BE2C (cell line): ENCODE results near the genes GFPT1 and ANXA4.

GRCh38 chr2:68505602-68506303 lies 38.4 kb downstream of the APLF start:
- RRBS = no CpG with 5 or more reads among the region's 2 CpGs

DNA sequence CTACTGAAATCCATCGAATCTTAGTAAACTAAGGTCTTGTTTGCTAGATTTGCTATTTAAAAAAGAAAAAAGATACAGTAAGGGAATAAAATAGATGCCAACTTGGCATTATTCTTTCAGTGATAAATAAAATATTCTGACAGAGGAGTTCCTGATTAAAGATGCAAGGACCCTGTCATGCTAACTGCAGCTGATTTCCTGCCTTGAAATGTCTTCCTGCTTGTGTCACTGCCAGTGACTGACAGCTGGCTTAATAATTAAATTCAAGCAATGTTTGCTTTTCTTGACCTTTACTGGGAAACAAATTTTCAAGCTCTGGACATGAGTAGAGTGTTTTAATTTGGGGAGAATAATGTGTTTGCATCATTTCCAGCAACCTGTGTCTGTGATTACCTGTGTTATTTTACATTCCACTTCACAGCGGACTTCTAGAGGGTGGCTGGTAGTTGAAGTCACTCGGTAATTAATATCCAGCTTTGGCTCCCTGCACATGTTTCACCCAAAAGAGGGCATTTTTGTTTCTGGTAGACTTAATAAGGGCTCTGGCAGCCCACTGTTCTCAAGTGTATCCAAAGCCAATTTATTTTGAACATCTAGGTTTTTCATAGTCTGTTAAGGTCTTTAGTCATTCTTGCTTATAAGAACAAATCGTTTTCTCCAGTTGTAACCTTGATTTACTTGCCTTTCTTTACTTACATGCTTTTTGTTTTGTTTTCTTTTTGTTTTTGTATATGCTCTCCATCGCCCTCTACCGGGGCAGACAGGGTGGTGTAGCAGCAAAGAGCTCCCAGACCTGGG lies 48.6 kb upstream of the PROKR1 start:
- RRBS = no CpG with 5 or more reads among the region's 6 CpGs

DNA sequence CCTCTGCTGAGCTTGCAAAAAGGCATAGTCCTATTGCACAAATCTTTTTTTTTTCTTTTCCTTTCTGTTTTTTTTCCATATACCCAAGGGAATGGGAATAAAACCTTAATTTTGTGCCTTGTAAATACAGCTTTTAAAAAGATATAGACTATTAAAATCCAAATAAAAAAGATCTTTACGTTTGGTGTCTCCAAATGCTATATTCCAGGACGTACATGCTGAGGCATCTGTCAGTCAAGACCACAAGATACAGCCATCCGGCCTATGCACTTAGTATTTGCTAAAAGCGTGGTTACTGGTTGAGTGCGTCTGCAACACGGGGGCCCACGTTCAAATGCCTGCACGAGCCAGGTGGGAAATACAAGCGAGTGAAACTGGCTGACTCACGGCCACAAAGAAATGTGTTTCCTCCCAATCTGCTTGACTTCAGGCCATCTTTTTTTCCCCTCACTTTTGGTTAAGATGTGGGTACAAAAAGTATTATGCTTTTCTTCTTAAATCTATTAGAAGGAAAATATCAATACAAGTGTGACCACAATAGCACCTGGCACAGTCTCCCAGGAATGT lies 7.7 kb upstream of the ARHGAP25 start:
- RRBS = no CpG with 5 or more reads among the region's 10 CpGs

GRCh38 chr2:68764357-68765187 lies 30.0 kb downstream of the ARHGAP25 start:
- RRBS = no CpG with 5 or more reads among the region's 6 CpGs

DNA sequence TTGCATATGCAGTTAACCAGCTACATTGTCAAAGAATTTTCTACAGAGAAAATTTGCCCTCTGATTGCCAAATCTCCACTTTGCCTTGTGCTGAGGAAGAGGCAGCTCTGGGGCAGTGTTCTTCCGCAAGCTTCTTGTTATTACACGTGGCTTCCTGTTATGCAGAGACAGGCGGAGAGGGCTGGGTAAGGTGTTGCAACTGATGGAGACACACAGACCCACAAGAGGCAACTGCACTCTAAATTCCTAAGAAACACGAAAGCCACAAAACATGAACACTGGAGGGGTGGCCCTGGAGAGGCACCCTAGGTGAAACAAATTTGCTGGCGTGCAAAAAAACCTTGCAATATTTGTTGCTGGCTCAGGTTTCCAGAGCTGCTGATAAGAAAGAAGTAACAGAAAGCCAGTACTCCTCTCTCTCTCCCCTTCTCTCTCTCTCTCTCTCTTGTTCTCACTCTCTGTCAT lies 31.7 kb downstream of the ARHGAP25 start:
- RRBS = no CpG with 5 or more reads among the region's 5 CpGs

DNA sequence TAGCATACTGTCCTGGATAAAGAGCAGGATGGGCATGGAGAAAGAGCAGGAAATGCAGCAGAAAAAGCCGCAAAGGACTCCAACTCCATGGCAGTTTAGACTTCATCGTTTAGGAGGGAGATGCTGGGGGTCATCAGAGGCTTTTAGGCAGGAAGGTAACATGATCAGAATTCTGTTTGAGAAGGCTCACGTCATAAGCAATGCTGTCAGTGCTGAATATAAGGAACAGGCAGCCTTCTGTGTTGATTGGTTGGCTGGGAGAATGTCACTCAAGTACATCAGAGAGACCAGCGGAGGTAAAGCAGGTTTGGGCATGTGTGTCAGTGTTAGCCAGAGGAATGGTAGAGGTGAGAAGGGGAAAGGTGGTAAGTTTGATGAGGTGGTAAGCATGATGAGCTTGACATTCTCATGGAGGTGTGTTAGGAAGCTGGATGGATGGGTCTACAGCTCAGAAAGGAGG lies 35.3 kb downstream of the ARHGAP25 start:
- RRBS = no CpG with 5 or more reads among the region's 4 CpGs

DNA sequence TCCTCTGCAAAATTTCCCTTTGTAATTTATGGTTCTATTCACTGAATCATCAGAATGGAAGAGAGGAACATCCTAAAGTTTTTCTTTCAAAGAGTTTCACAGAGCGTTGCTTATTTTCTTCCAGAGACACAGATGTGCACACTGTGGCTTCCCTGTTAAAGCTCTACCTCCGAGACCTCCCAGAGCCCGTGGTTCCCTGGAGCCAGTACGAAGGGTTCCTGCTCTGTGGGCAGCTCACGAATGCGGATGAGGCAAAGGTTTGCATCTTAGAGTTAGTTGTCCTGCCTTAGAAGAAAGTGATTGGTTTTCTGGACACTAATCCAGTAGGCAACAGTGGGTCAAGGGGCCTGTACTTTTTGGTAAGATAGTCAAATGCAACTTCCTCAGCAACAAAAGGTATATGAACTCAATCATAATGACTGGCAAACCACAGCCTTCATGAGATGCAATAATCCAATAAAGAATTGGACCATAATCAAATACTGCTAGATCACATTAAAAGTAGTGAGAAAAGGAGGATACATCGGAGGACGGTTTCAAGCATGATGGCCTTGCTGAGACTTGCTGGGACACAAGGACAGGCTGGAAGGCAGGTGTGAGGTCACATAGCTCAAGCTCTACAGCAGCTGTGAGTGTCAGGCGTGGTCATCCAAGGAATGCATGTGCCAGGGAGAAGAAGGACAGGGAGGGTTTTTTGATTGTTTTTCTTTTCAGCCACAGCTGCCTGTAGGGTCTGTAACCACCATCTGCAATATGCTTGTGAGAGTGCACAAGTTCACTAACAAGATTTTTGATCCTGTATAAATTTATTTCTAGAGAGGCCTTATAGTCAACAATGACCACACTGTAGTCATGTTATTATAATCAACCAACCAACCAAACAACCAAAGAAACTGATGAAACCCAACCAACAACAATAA lies 57.8 kb downstream of the BMP10 start:
- RRBS = no CpG with 5 or more reads among the region's 9 CpGs

DNA sequence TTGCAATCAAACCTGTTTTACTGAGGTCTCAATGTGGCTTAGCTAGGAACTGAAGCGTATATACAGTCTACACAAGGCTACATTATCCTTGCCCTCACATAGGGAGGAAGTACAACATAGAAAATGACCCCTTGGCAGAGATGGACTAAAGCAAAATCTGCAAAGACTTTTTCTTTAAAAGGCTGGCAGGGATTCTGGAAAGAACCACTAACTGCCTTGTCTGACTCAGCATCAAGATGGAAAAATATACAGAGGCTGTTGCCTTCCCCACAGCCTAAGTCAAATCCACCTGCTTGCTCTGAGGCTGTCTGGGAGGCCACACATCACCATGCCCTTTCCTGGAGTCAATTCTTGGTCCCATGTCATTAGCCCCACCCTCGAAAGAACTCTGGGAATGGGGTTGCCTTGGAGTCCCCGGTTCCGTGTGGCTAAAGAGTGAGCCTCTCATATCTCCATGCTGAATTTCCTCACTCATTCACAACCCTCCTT lies 39.6 kb downstream of the BMP10 start:
- RRBS = no CpG with 5 or more reads among the region's 4 CpGs

DNA sequence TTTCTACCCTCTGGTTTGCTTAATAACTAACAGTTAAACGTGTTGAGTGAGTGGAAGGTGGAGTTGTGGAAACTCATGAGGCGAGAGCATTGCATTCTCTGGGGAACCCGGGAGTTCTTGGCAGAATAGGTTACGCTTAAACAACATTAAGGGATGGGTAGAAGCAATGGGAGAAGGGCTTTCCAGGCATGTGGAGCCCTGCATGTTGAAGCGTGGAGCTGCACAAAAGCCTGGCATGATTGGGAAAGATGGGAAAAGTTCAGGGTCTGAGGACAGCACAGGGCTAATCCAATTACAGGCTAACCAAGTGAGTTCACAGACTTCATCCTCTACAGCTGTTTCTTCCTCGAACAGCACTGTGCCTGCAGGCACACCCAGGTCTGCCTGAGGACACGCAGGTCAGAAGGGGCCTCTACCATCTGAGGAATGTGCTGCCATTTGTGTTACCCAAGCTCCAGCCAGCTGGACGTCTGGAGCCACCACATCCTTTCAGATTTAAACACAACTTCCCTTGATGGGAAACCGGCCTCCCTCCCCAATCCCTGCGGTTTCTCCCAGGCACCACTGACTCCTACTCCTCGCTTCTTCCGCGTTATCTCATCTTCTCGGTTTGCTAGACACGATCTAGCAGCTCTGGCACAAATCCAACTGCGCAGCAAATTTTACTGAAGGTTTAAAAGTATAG lies 164.2 kb downstream of the ANTXR1 start:
- RRBS = no CpG with 5 or more reads among the region's 16 CpGs

DNA sequence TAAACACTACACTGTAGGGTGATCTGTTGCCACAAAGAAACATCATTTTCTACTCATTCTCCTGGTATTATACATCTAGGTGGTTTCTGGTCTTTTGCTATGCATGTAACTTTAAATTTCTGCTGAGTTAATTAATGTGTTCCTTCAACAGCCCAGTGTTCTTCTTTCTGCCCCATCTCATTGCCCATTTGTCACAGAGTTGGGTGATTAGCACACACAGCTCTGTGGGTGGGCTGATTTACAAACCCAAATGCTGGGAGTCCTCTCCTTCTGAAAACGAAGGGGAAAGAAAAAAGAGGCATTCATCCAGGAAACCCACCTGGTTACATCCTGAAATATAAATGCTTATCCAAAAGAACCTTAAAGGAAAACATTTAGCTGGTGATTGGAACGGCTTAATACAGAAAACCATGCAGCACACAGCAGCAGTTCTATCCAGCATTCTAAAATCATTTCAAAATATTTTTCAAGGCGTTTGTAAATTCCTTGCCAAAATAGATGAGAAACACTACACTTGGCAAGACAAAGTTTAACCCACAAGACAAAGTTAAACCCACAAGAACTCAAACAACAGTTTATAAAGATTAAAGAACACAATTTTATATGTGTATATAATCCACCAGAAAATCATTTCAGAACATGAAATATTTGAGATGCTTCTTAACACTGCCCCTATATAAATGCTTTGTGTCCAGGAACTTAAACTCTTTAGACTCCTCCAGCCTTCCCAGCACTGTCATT lies 177.9 kb downstream of the ANTXR1 start:
- RRBS = no CpG with 5 or more reads among the region's 3 CpGs

DNA sequence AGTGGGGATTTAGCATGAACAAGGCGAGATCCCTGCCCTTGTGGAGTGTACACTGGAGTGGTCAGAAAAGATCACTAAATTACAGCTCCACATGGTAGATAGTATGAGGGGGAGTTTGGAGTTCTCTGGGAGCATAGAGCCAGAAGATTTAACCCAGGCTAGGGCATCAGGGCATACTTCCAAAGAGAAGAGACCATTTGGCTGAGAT lies 182.1 kb downstream of the GFPT1 start:
- RRBS = no CpG with 5 or more reads among the region's 1 CpG

- RRBS = no CpG with 5 or more reads among the region's 3 CpGs
Measured at GRCh38 chr2:69205226-69205752, 181.7 kb downstream of the GFPT1 start.

- RRBS = no CpG with 5 or more reads among the region's 31 CpGs
Measured at GRCh38 chr2:69307367-69307824, 79.6 kb downstream of the GFPT1 start.

- RRBS = no CpG with 5 or more reads among the region's 10 CpGs
Measured at GRCh38 chr2:69347932-69348462, 39.0 kb downstream of the GFPT1 start.

GRCh38 chr2:69348463-69349164 lies 38.4 kb downstream of the GFPT1 start:
- RRBS = no CpG with 5 or more reads among the region's 4 CpGs

DNA sequence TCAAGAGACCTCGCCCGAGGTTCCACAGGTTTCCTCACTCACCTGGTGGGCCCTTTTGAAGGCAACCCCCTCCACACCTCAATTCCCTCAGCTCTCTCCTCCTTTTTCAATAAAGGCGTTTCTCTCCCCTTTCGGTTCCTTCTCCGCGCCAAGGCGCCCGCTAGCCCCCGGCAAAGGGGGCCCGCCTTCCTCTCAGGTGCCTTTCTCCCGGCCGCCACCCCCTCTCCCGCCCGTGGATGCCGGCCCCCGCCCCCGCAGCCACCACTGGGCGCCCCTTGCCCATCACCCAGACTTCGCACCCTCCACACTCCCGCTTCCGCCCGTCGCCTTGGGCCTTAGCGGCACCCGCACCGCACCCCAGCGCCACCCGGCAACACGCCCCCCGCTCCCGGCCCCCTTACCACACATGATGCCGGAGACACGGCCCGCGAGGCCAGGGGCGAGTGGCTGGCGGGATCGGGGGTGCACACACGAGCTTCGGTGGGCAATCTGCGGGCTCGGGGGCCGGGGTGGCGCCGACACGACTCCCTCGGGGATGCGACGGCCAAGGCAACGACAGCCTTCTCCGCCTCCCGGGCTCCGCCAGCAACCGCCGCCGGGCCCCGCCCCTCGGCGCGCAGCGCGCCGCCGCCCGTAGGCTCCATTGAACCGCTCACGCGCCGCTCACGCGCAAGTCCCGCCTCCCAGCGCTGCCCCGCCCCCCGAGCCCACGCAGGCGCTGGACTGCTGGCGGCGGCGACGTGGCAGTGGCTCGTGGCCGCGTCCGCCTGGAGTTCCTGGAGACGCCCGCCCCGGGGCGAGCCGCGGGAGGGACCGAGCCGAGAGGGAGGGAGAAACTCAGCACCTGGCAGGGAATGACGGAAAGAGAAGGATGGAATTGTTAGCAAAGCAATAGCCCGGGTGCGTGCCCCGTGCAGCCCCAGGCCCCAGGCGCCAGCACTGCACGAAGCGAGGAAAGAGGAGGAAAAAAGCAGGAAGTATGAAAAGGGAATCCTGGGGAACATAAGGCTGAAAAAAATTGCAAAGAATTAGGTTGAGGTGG lies at the start of gene GFPT1:
GFPT1 (minus strand) TSS at position 564 of the 1,042 bp plus-strand sequence.
- RRBS = 1% methylated on average over 26 of the region's 100 CpGs

GRCh38 chr2:69741119-69742216 lies at the start of gene ANXA4:
Gene ANXA4 (plus strand): TSS chr2:69742134.
- RRBS = 1% methylated on average over 44 of the region's 75 CpGs

DNA sequence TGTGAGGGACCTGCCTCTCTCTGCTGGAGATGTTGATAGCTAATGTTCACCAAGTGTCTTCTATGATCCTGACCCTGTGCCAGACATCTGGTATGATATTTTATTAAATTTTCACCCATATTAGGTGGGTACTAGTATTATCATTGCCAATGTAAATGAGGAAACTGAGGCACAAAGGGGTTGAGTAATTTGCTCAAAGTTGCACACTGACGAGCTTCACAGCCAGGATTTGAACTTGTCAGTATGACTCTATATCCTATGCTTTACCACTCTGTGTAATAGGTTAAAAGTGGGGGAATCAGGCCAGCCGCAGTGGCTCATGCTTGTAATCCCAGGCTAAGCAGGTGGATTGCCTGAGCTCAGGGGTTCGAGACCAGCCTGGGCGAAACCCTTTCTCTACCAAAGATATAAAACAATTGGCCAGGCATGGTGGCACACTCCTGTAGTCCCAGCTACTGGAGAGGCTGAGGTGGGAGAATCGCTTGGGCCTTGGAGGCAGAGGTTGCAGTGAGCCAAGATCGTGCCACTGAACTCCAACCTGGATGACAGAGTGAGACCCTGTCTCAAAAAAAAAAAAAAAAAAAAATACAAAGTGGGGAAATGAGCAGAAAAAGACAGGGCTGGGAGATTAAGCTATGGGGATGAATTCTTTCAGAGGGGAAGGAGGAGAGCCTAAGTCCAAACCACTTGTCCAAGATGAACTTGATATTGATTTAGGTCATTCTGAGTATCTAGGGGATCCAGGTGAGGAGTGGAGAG lies 9.2 kb downstream of the ANXA4 start:
- RRBS = no CpG with 5 or more reads among the region's 6 CpGs

DNA sequence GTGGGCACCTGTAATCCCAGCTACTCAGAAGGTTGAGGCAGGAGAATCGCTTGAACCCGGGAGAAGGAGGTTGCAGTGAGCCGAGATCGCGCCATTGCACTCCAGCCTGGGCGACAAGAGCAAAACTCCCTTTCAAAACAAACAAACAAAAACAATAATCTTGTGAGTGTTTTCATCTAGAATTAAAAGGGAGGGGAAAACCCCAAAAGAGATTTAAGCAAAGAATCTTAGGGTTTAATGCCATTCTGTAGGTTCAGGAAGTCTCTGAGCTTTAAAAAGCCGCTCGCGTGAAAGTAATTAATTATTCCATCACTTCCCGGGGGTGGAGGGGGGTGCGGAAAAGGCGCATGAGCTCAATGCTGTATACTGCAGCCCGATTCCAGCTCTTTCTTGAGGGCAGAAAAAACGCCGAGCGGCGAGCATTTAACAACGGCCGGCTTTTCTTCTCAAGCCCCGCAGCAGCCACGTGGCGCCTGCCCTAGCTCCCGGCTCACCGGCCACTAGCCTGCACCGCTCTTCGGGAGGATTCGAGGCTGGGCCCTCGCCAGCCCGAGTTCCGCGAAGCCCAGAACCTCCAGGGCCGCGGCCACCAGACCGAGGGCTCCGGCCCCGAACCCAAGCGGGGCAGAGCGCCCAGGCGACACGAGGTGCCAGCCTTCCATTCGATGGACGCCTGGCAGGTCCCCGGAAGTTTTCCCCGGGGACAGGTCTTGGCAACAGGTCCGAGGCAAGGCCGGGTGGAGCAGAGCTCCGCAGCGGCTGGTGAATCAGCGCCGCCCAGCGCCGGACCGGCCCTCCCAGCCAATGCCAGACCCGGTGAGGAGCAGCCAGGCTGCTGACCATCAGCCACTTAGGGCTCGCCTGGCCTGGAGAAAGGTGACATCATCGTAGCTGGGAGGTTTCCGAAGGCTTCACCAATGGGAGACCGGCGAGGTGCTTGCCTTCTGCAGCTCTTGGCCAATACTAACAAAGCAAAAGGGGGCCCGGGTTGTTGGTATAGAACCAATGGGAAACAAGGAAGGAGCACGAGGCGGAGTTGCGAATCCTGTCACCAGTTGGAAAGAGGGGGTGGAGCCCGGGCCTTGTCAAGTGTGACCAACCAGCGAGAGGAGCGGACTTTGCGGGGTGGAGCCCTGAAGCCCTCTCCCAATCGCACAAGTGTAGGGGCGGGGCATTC lies 699 bp upstream of the MXD1 start:
- RRBS = under 1% methylated on average over 33 of the region's 69 CpGs

- RRBS = no CpG with 5 or more reads among the region's 2 CpGs
Measured at GRCh38 chr2:70018797-70019463, 57.5 kb upstream of the ASPRV1 start.